HT1080 (cell line): Measurements from ENCODE around the gene YKT6.

DNA sequence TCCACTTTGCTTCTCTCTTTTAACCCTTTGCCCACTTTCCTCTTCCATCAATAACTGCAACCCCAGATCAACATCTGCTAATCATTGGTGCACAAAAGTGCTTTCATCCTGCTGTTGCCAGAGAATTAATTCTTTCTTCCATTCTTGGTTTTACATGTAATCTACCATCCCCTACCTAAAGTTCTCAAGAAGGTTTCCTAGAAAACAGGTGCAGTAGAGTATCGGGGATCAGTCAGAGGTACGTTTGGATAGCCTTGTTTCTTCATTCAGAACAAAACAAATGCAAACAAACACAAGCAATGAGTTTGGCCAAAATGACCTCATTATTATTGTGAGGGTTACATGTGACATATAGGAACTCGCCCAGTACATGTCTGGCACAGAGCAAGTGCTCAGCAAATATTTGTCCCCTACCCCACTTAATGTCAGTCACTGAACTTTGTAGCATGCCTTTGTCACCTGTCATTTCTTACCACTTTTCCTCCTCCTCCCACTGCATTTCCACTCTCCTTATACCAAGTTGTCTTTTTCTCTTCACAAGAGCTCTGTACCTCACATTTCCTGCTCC, 236.3 kb downstream of the INHBA start:
RAMPAGE:
- cytosol, long total RNA, result no peak
- long total RNA, result no peak
- nucleus, long total RNA, result no peak

GRCh38 chr7:41692909-41693749, 9.8 kb downstream of the INHBA start:
RAMPAGE:
- cytosol, long total RNA, result no peak
- long total RNA, result no peak
- nucleus, long total RNA, result no peak

RAMPAGE:
- cytosol, long total RNA, result no peak
- long total RNA, result no peak
- nucleus, long total RNA, result no peak
Measured at GRCh38 chr7:41704367-41704611, 1.4 kb upstream of the INHBA start.

DNA sequence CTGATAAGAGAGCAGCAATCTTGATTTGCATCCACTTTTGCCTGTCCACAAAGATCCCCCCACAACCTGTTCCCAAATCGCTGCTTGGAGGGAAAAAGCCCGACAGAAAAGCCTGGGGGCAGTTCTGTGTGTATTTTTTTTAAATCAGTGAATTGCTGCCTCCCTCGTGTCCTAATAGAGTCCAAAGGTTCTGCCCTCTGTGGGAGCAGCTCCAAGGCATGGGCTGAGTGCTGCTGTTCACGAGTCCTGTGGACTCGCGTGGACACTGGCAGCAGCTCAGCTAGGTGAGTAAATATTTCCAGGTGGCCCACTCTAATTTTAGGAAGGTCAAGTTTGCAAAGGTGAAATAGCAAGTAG, 6.0 kb upstream of the INHBA start:
RAMPAGE:
- cytosol, long total RNA, result no peak
- long total RNA, result no peak
- nucleus, long total RNA, result no peak

DNA sequence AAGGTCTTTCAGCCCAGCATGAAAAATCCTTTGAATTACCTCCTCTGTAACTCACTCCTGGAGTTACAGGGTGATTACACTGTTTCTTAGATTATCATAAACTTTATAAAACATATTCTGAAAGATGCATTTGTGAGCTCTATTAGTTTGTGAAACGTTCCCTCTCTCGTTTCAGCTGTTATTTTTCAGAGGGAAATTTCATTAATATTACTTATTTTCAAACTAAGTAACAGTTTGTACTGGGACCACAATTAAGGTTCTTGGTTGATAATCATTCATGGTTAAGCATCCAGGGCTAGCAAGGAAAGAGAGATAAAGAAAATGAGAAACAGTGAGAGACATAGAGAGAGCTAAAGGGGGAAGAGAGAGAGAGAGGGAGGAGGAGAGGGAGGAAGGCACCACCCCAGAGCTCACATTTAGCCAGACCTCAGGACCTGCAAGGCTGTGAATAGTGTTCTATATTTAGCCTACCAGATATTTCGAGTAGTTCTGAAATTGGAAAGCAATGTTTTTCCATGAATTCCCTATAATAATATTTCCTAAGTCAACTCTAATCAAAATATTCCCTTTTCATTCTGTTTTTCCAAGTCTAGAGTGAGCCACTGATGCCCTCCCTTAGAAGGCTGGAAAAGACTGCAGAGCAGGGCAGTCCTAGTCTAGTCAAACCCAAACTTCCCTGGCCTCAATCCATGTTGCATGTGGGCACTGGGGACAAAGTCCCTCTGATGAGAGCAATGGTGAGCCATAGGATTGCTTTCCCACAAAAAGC, 119.3 kb upstream of the INHBA start:
RAMPAGE:
- cytosol, long total RNA, result no peak
- long total RNA, result no peak
- nucleus, long total RNA, result no peak

RAMPAGE:
- cytosol, long total RNA, result no peak
- long total RNA, result no peak
- nucleus, long total RNA, result no peak
Measured at GRCh38 chr7:41956354-41956645, 253.4 kb upstream of the INHBA start.

DNA sequence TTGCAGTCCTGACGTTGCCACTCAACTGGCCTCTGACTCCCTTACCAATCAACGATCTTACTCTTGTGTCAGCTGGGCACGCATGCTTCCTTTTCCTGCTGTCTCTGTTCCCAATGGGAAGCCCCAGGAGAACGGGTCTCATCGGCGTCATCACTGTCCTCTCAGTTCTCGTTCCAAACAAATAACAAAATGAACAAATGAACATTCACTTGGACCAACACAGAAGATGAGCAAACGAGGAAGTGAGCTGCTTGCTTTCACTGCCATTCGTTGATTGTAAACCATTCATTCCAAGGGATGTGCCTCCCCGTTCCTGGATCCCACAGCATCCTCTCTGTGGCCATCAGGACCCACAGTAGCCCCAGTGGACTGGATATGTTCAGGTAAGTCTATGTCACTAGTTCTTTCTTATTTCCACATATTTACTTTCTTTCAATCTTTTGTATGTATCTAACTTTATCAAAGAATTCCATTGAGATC, 227.4 kb downstream of the GLI3 start:
RAMPAGE:
- cytosol, long total RNA, result no peak
- long total RNA, result no peak
- nucleus, long total RNA, result no peak

DNA sequence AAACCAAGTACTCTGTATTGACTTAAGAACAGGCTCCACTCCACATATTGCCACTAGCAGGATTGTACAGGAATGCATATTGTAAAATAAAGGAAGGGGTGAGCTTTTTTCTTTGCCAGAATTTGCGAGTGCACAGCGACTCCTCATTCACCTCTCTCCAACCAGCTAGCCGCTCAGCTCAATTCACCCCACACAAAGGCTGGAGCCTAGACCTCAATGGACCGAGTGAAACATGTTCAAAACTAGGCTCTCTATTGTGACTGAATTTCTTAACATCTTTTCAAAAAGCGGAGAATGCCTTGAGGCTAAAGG, 84.3 kb downstream of the GLI3 start:
RAMPAGE:
- cytosol, long total RNA, result no peak
- long total RNA, result no peak
- nucleus, long total RNA, result no peak

DNA sequence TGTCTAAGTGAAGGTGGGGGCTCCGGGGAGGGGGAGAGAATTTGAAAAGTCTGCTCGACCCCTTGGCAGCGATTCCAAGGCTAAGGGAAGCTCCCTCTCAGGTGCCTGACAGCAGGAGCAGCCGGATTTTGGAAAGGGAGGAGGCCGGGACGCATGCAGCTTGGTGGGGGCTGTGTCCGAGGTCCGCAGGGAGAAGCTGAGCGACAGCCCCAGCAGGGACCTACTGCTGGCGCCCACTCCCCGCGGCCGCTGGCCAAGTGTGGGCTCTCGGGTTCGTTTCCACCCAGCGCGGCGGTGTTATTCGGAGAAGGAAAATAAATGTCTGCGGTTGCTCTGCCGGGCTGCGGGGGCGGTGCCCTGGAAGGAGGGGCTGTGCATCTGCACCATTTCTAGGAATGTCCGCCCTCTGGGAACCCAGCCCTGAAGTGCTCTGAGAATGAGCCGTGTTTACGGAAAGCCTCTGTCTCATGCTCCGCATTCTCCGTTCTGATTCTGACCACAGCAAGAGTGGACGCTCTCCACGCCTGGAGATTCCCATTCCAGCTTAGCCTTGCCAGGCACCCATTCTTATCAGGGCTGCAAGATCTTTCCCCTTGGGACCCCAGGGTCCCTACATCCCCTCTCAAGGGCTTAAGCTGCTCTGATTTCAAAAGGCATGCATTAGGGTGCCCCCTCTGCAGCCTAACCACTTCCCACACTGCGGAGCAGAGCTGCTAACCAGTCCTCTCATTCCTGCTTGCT, 256.5 kb upstream of the GLI3 start:
RAMPAGE:
- cytosol, long total RNA, result no peak
- long total RNA, result no peak
- nucleus, long total RNA, result no peak

DNA sequence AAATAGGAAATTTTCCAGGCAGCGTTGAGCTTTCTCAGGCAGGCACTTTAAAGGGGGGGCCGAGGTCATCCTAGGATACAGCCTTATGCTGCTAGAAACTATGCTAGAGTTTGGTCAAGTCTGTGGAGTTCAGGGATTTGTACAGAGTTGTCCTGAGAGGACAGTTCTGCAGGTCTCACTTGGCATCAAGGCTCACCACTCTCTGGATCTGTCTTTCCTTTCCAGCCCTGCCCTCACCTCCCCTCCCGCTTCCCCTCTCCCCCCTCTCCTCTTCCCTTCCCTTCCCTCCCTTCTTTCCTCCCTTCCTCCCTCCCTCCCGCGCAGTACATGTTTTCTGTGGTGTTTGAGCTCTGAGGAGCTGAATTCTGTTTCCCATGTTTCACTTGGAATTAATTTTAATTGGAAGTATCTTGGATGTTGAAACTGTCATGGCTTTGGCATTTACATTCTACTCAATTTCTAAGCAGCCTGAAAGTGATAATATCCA, 1.1 kb downstream of the MRPL32 start:
RAMPAGE:
- cytosol, long total RNA, result no peak
- long total RNA, result no peak
- nucleus, long total RNA, result no peak

RAMPAGE:
- cytosol, long total RNA, result no peak
- long total RNA, result no peak
- nucleus, long total RNA, result no peak
Measured at GRCh38 chr7:43582332-43582687, 598 bp upstream of the STK17A start.

DNA sequence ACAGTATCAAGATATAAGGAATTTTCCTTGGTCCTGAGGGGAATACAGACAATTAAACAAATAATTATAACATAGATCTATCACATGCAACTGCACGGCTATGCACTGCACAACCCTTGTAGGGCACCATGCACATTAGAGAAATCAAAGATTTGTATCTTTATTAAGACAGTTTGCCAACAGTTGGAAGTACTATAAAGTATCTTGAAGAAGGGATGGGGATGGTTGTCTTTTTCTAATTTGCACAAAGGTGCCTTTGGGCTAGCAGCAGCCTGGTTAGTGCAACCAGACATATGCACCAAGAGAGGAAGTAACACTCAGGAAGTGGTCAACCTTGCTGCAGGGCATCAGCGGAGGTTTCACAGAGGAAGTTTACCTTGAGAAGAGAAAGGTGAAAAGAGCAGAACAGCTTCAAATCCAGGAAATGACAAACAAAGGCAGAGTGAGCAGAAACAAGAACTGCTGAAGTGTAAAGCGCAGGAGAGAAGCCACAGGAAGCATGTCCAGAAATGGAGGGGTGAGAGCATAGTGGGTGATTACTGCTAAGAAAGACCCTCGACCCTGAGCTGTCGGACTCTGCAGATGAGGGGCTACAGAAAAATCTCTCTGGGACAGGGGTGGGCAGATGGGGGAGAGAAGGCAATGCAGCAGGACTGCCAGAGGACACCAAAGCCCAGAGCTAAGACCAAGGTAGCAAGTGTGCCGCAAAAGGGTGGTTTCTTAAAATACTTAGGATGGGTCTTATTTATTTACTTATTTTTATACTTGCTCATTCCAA, 66.9 kb downstream of the STK17A start:
RAMPAGE:
- cytosol, long total RNA, result start-site peak on the plus strand centred at position 453 of the sequence, 66 bp wide, 20 and 17 reads in 2 replicates
- long total RNA, result no peak
- nucleus, long total RNA, result no peak

DNA sequence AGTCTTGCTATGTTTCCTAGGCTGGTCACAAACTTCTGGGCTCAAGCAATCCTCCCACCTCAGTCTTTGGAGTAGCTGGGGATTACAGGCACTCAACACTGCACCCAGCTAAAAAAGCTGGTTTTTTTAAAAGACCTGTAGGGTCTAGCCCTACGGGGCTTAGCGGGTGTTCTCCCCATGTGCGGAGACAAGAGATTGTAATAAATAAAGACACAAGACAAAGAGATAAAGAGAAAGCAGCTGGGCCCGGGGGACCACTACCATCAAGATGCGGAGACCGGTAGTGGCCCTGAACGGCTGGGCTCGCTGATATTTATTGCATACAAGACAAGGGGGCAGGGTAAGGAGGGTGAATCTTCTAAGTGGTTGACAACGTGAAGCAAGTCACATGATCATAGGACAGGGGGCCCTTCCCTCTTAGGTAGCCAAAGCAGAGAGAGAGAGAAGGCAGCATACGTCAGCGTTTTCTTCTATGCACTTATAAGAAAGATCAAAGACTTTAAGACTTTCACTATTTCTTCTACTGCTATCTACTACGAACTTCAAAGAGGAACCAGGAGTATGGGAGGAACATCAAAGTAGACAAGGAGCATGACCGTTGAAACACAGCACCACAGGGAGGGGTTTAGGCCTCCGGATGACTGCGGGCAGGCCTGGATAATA, 5.3 kb upstream of the COA1 start:
RAMPAGE:
- cytosol, long total RNA, result no peak
- long total RNA, result no peak
- nucleus, long total RNA, result no peak

RAMPAGE:
- cytosol, long total RNA, result no peak
- long total RNA, result no peak
- nucleus, long total RNA, result no peak
Measured at GRCh38 chr7:43800339-43800743, 41.9 kb downstream of the BLVRA start.

GRCh38 chr7:44005917-44006500, 8.3 kb downstream of the SPDYE1 start:
RAMPAGE:
- cytosol, long total RNA, result no peak
- long total RNA, result no peak
- nucleus, long total RNA, result no peak

DNA sequence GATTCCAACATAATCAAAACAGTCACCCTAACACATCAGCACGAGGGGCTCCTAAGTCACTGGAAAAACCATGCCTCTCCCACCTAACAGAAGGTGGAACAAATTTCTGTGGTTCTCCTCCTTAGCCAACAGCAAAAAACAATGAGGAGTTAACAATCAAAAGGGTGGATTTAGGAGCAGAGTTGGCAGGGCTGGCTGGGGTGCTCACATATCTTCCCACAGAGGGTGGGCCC, 5.5 kb downstream of the POLM start:
RAMPAGE:
- cytosol, long total RNA, result no peak
- long total RNA, result no peak
- nucleus, long total RNA, result no peak

GRCh38 chr7:44113897-44114721, 9.2 kb downstream of the POLD2 start:
RAMPAGE:
- cytosol, long total RNA, result no peak
- long total RNA, result no peak
- nucleus, long total RNA, result no peak

DNA sequence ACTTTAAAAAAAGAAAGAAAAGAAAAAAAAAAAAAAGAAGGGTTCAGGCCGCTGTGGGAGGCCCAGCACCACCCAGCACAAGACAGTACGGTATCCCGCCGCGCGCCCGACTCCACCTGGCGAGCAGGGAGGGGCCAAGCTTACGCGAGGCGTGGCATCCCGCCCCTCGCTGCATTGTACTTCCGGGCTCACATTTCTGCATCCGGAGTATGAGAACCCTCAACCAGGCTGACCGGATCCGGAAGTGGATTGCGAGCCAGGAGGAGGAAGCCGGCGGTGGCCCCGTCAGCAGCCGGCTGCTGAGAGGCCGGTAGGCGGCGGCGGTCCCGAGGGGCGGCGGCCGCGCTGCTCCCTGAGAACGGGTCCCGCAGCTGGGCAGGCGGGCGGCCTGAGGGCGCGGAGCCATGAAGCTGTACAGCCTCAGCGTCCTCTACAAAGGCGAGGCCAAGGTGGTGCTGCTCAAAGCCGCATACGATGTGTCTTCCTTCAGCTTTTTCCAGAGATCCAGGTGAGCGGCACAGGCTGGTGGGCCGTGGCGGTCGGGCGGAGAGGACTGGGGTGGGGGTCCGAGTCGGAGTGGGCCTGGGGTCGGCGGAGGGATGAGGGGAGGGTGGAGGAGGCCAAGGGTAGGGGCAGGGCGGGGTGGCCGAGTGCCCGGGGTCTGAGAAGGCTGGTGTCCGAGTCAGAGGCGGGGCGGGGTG, at the start of gene YKT6:
Gene YKT6 (plus strand): TSS at position 247 of the 701 bp plus-strand sequence.
RAMPAGE:
- cytosol, long total RNA, result no peak
- long total RNA, result start-site peak on the plus strand centred at position 301 of the sequence, 33 bp wide, 267 reads
- nucleus, long total RNA, result no peak

DNA sequence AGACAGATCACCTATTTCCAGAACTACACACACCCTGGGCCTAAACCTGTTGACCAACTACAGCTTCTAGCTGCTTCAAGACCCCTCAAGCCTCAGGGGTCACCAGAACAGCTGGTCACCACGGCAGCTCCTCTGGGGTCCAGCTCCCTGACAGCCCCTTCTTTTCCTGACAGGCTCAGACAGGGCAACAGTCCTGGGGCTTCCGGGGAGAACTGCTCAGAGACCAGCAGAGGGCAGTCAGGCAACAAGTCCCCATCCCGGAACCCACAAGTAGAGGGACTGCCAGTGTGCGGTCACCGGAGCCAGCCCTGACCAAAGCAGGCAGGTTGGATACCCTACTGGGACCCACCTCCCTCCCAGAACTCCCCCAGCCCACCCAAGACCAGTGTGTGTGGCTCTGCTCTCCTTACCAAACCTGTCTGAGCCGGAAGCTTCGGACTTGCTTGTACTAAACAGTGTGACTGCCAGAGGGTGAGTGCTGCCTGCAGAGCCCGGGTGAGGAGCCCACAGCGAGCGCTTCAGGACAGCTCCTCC, 40.2 kb downstream of the YKT6 start:
RAMPAGE:
- cytosol, long total RNA, result no peak
- long total RNA, result no peak
- nucleus, long total RNA, result no peak

GRCh38 chr7:44322611-44323184, 2.7 kb downstream of the CAMK2B start:
RAMPAGE:
- cytosol, long total RNA, result no peak
- long total RNA, result no peak
- nucleus, long total RNA, result no peak